Glomerular endothelial cell (primary cell): ENCODE results near the gene TRAPPC12.

GRCh38 chr2:258630-259403 lies 5.0 kb downstream of the SH3YL1 start:
- RAMPAGE, long total RNA, result no peak

- RAMPAGE, long total RNA, result no peak
These were observed 131.5 kb downstream of the TMEM18 start for GRCh38 chr2:545609-546153.

- RAMPAGE, long total RNA, result no peak
These were observed 109.0 kb downstream of the TMEM18 start for GRCh38 chr2:567952-568882.

DNA sequence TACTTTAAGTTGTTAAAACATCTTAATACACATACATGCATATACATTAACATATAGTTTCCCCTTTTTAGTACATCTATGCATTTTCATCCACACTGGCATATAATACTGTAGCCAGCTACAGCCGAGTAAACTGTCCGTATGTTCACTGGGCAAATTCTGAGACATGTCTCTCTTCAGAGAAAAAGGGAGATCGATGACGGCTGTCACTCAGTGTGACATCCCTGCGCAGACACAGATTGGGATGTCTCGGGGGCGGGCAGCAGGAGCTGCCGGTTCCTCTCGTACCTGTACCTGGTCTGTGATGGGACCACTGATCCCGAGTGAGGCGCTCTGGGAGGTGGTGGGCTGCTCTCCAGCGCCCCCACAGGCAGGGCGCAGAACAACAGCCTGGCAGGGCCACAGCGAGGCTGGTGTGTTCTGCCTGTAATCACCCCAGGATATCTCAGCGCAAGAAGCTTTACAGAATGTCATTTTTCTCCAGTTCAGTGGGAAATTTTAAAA lies 189.6 kb downstream of the SNTG2 start:
- RAMPAGE, long total RNA, result no peak

- RAMPAGE, long total RNA, result no peak
These were observed 39.5 kb upstream of the TPO start for GRCh38 chr2:1373506-1374490.

DNA sequence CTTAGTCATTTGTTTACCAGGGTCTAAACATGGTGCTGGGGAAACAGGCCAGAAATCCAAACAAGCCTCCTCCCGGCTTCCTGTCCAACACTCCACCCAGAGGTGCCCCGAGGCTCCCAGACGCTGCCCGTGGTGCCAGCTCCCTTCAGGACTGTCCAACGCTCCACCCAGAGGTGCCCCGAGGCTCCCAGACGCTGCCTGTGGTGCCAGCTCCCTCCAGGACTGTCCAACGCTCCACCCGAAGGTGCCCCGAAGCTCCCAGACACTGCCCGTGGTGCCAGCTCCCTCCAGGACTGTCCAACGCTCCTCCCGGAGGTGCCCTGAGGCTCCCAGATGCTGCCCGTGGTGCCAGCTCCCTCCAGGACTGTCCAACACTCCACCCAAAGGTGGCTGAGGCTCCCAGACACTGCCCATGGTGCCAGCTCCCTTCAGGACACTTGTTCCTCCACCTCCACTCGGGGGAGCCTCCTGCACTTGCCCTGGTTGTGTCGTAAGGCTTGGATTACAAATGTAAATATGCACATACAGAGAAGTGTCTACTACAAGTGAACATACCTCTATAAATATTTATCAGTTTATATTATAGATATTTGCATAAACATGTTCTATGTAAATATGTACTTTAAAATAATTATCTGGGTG lies 143.4 kb downstream of the PXDN start:
- RAMPAGE, long total RNA, result no peak

GRCh38 chr2:1609732-1609961 lies 134.7 kb downstream of the PXDN start:
- RAMPAGE, long total RNA, result no peak

GRCh38 chr2:1686325-1687353 lies 57.7 kb downstream of the PXDN start:
- RAMPAGE, long total RNA, result no peak

DNA sequence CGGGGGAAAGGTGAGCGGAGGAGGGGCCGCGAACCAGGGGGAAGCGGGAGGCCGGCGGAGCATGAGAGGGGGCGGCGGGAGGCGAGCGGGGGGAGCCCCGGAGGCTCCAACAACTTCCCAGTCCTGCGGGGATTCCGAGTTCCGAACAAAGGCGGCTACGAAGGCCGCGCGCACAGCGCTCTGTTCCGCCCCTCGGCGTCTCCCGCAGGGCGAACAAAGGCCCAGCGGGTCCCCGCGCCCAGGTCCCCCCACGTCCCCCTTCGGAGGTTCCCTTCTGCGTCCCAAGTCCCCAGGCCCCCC lies 523 bp downstream of the PXDN start:
- RAMPAGE, long total RNA, result no peak

- RAMPAGE, long total RNA, result no peak
These were observed 2.2 kb downstream of the MYT1L start for GRCh38 chr2:2328763-2329371.

DNA sequence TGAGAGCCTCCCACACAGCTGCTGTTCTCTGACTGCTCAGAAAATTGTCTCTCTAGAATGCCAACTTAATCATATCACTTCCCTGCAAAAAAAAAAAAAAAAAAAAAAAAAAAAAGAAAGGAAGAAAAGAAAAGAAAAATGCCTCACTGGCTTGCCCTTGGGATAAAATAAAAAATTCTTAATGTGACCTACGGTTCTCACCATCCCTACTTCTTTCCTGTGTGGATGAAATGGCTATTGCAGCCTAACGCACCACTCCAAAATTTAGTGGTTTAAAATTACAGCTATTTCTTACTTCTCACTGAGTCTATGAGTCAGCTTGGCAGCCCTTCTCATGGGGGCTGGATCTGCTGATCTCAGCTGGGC lies 411.8 kb upstream of the MYT1L start:
- RAMPAGE, long total RNA, result no peak

DNA sequence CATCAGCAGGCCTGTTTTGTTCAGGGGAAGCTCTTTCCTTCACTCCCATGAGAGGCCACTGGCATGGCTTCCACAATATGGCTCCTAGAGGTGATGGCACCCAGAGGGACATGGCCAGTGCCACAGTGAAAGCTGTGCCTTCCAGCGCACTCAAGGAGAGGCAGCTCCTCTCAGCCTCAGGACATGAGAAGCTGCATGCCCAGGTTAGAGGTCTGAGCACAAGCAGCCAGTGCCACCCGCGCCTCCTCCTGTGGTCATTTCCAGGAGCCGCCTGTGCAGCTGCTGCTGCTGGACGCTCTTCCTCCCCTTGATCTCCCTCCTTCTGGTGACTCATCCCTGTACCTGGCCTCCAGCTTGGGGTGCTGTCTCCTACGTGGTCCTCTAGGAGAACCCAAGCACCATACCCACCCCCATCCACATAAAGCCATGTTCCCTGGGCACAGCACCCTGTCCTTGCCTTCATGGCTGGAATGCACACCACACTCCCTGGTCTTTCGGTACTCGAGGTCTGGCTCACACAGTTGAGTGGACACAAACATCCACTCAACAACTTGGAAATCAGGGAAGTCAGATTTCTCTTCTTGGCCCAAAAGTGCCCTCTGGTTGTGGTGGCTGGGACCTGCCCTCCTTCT lies 96.9 kb downstream of the EIPR1 start:
- RAMPAGE, long total RNA, result no peak

DNA sequence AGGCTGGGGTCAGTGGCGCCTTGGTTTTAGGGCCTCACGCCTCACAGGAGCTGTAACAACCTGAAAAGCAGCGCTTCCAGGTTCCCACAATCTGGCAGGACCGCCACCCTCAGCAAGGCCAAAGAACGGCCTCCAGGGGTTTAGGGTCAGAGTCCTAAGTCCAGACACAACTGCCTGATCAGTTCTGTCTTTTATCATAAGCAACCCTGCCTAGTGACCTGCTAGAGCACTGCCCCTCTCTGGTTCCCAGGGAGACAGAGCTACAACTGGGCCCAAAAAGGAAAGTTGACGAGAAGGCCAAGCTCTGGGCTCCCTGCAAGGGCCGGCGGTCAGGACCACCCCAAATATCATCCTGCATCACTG lies 52.8 kb downstream of the EIPR1 start:
- RAMPAGE, long total RNA, result no peak

DNA sequence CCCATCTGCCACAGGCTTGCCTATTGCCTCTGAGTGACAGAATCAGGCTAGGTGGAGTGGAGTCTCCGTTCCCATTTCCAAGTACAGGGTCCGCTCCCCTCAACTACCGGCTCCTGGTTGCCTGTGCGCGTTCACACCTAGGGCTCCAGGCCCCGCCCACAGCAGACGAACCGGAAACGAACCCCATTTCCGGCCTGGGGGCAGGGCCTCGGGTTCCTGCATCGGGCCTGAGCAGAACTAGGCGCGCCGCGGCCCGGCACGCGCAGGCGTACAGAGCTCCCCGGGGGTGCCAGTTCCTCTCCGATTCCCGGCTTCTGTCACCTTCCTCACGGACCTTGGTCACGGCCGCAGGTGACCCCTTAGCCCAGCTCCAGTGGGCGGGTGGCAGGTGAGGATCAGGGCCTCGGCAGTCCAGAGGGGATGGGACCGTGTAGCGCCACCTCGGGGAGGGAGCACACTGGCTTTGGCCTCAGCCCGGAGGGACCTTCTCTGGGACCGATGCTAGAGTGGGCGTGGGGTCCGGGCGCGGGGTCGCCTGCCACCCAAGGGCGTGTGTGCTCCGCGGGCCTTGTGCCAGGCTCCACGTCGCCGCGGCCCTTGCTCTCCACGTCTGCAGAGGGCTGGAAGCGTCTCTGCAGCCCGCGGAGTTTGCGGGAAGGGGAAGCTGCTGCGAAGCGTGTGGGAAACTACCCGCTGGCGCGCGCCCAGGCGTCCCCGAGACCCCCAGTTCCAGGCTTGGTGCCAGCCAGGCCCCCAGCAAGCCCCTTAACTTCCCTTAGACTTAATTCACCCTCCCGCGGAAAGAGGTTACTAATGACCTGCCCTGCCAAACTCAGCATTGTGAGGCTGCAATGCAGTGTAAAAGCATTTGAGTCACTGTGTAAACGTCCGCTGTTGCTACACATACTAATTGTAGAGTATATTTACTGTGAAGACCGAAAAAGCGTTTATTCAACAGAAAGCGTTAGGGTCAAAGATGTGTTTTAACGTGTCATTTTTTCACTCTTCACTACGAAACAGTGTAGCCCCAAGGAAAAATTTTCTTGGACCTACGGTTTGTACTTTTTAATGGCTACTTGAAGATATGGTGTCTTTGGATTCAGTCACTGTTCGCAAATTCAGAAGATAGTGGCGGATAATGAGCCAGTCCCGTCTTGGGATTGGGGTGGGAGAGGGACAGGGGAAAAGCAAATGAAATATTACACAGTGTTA lies at the start of gene TRAPPC12:
TSS of gene TRAPPC12 (plus strand) at position 206 of the 1,212 bp plus-strand sequence.
- RAMPAGE, long total RNA, result no peak

DNA sequence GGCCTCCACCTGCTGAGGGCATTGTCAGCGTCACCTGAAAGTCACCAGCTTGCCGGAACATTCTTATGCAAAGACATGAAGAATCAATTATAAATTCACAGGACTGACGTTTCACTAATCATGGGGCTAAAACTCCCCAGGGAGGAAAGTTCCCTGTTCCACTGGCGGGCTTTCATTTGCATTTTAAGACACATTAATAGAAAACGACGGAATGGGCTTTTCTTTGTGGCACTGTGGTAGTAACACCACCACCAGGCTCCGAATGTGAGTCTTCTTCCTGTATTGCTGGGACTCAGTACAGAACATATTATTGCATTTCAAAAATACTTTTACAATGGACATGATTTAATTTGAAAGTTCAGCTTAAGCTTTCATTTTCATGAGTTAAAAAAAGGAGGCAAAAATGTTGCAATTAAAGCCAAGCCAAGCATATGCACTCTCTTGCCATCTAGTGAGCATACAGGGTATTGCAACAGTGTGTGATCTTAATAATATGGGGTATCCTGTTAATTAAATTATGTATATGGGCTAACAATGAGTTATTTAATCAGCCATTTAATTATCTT lies 57.3 kb downstream of the ADI1 start:
- RAMPAGE, long total RNA, result no peak

DNA sequence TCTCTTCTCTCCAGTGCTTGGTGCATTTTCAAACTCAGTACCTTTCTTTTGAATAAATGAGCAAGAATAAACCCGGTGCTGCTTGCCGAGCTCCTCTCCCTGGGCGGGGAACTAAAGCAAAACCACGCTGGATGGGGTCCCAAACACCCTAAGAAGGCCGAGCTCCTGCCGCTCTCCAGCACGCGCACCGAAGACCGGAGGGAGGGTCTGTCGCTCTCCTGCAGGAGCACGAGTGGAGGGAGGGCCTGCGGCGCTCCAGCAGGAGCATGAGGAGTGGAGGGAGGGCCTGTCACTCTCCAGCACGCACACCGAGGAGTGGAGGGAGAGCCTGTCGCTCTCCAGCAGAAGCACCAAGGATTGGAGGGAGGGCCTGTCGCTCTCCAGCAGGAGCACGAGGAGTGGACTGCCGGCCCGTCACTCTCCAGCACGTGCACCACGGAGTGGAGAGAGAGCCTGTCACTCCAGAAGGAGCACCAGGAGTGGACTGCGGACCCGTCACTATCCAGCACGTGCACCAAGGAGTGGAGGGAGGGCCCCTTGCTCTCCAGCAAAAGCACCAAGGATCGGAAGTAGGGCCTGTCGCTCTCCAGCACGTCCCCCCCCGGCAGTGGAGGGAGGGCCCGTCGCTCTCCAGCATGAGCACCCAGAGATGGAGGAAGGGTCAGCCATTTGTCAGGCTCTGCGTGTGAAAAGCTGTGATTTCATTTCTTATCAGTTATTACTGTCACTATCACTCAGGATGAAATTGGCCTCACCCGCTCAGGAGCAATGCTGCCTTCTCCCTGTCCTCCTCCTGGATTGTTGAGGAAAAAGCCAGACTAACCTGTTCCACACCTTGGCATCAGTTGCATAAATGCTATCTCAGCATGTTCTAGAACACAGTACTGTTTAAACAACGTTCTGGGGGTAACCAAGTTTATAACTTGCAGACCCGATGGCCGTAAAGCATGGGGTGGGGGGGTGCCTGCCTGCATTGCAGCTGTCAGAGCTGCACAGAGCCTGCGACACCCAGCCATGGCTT lies 36.0 kb downstream of the ADI1 start:
- RAMPAGE, long total RNA, result no peak

- RAMPAGE, long total RNA, result no peak
These were observed 25.6 kb downstream of the ADI1 start for GRCh38 chr2:3493579-3494373.

- RAMPAGE, long total RNA, result no peak
These were observed 16.3 kb downstream of the COLEC11 start for GRCh38 chr2:3611049-3611703.

DNA sequence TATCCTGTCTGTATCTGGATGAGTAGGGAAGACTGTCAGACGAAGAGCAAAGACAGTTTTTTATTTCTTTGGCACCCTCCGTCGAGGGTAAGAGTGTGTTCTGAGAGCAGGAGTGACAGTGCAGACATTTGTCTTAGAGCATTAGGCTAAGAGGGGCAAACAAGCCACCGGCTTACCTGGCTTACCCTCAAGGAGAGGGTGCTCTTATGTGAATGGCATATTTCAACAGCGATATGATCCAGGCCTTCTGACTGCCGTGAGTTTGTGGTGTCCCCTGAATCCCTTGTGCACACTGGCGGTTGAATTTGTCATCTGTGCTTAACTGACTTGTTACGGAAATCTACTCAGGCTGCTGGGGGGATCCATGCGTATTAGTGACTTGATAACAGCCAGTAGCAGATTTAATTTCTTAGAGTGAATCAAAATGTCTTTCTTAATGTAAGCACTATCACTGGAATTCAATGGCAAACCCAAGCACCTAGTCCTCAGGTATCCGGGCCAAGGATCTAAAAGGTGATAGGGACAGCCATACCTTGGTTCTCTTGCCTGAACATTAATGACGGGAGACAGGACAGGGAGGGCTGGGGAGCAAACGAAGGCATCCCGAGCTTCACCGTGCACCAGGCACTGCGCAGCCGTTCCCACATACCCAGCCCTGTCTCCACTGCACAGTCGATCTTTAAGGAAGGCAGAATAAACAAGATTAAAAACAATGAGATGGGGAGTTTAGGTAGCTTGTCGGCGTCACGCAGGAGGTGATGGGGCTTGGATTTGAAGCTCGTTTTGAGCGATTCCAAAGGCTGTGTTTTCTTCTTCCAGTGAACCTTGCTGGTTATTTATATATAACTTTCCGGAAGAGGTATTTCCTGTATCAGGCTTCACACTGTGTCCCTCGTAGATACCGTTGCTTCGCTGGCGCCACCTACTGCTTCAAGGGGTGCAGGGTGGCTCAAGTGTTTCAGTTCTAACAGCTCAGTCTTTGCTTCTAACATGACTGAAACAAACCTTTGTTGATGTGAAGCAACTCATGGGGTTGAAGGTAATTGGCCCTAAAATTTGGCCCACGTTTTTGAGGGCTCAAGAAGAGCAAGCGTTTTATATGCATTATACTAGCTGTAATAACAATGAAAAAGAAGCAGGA lies 77.1 kb downstream of the DCDC2C start:
- RAMPAGE, long total RNA, result no peak

DNA sequence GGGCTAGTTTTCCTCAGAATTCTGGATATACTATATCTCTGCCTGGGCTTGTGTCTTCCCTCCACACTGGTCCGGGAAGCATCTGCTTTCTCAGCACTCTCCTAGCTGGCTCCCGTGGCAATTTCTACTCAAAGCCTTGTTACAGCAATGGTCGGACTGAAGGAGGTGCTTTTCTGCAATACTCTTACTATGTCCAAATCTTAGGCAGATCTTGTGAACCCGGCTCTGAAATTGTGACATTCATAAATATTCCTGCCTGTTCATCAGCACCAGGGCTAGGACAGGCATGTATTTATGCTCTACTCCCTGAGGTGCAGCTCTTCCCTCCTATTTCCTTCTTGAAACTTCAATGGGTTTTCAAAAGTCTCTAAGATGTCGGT lies 868.9 kb downstream of the DCDC2C start:
- RAMPAGE, long total RNA, result no peak